Sciatic nerve (tissue), 1 donor: ENCODE data around the genes MBOAT1, CDKAL1 and SOX4.

DNA sequence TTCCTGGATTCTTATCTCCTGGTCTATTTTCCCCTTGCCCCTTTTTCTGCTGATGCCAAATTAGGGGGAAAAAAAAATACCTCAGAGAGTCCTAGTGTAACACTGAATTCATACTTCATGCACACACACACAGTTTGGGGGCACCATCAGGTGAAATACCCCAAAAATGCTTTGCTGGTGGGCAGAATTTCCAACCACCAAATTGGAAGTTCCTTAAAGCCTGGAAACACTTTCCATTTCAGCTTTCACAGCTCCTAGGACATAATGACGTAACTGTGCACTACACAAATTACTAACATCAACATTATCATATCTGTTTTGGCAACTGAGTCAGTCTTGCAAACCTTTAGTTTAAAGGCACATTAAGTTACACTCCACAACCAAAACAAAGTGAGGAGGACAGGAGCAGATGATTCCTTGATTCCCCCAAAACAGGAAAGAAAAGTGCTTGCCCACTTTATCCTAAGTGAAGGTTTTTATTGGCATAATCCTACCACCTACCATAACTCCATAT, 3.6 kb downstream of the MBOAT1 start:
- PRO-cap = no peak

- PRO-cap = unidirectional peak, plus-strand start at chr6:20212032; bidirectional peak, plus-strand start at chr6:20212640, minus-strand start at chr6:20212734
These were observed at the start of gene MBOAT1 for GRCh38 chr6:20211969-20212827. Gene MBOAT1, minus strand, starts transcription at chr6:20212469.

GRCh38 chr6:20319227-20320437, 82.0 kb upstream of the E2F3 start:
- PRO-cap = unidirectional peak, plus-strand start at chr6:20319702; bidirectional peak, plus-strand start at chr6:20320089, minus-strand start at chr6:20320099; unidirectional peak, minus-strand start at chr6:20320099

DNA sequence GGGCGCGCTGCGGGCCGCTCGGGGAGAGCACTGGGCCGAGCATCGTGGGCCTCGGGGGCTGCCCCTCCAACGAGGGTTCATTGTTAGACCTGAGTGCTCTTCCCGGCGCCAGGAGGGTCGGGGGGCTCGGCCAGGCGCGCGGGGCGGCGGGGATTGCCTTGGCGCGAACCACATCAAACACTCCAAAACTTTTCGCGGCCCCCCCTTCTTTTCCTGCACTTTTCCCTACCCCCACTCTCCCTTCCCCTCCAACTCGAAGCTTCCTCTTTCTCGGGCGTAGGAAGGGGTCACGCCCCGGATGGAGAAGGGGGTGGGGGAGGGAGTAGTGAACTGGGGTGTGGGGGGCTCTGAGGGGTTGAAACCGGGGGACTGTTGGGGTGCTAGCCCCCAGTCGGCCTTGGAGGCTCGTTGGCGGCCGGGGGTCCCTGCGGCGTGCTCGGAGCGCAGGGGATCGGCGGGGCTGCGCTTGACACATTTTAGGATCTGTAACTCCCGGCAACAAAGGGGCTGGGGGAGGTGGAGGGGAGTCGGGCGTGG, 1.1 kb downstream of the E2F3 start:
- PRO-cap = no peak

DNA sequence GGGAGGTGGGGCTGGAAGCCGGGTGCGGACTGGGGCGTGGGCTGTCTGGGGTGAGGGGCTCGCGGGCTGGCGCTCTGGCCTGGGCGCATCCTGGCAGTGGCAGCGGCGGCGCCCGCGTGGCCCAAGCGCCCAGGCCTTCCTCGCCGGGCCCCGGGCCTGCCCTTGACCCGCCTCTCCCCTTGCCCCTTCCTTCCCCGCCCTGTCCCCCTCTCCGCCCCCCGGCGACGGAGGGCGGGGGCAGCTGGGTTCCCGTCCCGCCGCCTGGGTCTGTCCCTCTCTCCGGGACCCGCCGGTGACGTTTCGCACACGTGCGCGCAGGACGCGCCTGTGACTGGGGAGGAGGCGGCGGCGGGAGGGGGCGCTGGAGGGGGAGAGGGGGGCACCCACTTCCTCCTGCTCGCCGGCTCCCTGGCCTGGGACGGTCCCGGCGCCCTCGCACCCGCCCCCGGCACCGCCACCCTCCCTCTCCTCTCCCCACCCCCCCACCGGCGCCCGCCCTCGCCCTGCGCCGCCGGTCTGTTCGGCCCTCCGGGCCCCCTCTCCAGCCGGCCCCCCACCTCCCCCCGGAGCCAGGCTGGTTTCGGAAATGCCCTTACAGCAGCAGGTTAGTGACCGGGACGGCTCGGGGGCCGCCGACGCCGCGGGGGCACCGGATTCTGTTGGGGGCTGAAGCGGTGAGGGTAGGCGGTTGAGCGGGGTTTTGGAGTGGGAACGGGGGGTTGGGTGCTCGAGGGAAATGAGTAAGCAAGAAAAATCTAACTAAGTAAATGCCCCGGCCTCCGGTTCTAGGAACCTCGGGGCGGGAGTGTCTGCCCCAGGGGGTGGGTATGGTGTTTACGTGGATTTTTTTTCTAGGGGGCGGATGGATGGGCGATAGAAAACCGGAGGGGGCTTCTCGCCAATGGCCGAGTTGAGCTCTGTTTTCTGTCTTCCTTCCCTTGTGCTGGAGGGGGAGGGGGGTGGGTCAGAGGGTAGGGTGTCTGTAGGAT, 1.8 kb downstream of the E2F3 start:
- PRO-cap = bidirectional peak, plus-strand start at position 608 of the sequence, minus-strand start at position 142 of the sequence; bidirectional peak, plus-strand start at position 788 of the sequence, minus-strand start at position 738 of the sequence; unidirectional peak, minus-strand start at position 942 of the sequence

DNA sequence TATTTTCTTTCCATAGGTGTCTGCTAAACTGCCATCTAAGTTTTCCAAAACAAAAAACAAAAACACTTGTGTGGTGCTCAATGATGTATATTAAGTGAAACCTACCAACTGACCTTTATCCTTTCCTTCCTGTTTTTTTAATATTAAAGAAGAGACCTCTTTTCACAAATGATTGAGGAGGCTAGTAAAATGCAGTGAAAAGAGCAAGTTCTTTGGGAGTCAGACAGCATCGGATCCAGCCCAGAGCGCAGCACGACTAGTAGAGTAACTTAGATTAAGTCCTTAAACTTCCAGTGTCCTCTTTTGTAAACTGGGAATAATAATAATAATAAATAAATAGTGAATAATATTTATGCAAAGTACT, 386 bp upstream of the CDKAL1 start:
- PRO-cap = no peak

- PRO-cap = bidirectional peak, plus-strand start at chr6:20534461, minus-strand start at chr6:20534387
These were observed at the start of gene CDKAL1 for GRCh38 chr6:20534253-20534927. Gene CDKAL1, plus strand, starts transcription at chr6:20534457.

DNA sequence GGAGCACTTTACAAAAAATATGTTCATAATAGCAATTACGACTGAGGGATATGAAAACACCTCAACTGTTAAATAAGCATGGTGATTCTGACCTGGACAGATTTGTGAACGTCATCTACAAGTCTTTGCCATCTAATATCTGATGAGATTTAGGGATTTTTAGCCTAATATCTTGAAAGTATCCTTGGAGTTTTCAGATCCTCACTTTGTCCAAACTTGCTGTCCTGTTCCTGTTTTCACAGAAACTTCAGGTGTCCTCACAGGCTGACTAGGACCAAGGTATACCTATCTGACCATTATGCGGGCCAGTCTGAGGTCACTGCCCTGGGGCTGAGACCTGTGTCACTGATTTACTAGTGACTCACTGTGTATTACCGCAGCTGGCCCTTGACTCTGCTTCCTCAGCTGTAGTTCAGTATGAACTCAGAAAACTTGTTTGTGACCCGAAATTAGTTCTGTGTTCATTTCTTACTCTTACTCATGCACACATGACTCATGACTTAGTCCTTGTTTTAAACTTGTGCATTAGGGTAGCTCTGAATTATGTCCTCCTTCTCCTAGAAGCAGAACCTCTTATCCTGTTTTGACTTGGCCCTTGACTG, 343.0 kb downstream of the CDKAL1 start:
- PRO-cap = no peak

DNA sequence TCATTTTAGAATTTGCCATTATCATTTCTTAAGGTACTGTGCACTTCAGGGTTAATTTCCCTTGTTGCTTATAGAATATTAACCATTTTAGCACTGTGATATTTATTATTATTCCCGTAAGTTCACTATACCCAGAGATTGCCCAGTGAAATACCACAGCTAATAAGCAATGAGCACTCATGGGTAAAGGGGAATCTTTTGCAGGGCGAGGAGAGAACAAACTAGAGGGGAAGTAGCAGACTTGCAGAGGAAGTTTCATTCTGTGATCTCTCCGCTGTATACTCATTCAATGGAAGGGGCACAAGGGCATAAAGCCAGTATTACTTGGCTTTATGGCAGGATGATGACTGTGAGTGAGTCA, 471.4 kb downstream of the CDKAL1 start:
- PRO-cap = no peak

DNA sequence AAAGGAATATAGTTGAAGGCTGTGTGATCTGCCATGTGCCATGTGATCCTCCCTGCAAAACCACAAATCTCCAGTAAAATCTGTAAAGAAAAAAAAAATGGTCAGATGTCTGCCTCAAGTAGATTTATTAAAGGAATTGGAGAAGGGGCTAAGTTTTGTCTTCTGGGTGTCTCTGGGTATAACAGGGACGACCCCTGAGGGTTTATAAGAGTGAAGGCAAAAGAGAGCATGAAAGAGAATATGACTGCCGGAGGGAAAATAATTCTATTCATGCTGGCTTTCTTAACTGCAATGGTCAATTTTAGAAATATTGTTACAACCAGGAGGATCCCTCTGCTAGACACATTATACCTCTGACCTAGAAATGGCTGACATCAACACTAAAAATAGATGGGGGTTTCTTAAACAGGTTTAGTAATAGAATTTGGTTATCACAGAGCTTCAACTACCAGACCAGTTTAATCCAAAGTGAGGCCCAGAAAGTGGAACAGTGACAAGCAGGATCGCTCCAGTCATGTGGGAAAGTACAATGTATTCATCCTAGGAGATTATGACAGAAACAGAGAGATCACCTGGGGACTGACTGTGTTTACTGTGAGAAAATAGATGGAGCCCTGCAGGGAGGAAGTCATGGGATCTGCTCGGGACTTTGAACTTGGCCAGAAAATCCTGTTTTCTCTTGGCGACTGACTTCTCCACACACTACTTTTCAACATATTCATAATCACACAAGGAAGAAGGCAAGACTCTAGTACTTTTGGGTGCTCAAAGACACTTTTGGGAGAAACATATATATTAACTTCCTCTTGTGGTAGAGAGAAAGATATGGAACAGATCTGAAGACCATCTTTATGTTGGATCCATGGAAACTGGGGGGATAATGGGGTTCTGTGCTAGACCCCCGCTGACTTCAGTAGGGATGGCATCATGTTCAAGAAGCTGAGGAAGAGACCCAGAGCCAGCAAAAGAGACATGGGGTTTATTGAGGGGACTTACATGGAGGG, 238.8 kb upstream of the SOX4 start:
- PRO-cap = no peak

DNA sequence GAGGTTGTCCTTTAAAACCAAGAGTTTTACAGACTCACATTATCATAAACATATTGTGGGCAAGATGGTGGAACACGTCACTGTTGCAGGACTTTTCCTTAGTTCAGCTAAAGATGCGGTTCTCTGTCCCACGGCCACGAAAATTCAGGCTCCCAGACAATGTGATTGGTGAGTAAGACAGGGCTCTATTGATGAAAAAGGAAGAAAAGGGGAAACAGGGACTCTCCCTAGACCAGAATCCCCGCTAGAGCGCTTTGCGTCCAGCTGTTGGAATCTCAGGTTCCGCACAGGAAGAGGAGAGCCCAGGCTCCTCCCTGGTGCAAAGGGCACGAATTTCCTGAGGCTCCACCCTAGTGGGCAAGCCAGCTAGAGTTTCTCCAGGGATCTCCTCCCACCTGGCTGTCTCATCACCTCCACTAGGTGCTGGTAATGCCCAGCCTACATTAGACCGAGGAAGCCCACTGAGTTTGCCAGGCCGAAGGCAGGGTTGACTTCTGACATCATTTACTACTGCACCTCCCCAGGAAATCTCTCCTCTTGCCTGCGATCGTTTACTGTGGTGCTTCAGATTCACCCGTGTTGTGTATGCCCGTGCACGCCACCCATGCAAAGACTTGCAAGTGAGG, 135.9 kb upstream of the SOX4 start:
- PRO-cap = no peak

GRCh38 chr6:21593656-21594128, at the start of gene SOX4:
Gene SOX4, plus strand, starts transcription at chr6:21593751.
- PRO-cap = bidirectional peak, plus-strand start at chr6:21593751, minus-strand start at chr6:21593513; unidirectional peak, plus-strand start at chr6:21593985

DNA sequence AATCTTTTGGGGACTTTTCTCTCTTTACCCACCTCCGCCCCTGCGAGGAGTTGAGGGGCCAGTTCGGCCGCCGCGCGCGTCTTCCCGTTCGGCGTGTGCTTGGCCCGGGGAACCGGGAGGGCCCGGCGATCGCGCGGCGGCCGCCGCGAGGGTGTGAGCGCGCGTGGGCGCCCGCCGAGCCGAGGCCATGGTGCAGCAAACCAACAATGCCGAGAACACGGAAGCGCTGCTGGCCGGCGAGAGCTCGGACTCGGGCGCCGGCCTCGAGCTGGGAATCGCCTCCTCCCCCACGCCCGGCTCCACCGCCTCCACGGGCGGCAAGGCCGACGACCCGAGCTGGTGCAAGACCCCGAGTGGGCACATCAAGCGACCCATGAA, 786 bp downstream of the SOX4 start:
- PRO-cap = bidirectional peak, plus-strand start outside the sequence, minus-strand start at position 208 of the sequence

- PRO-cap = no peak
These were observed 262.5 kb downstream of the SOX4 start for GRCh38 chr6:21855730-21856777.

GRCh38 chr6:21885385-21886268, 292.1 kb downstream of the SOX4 start:
- PRO-cap = unidirectional peak, plus-strand start at chr6:21886020

DNA sequence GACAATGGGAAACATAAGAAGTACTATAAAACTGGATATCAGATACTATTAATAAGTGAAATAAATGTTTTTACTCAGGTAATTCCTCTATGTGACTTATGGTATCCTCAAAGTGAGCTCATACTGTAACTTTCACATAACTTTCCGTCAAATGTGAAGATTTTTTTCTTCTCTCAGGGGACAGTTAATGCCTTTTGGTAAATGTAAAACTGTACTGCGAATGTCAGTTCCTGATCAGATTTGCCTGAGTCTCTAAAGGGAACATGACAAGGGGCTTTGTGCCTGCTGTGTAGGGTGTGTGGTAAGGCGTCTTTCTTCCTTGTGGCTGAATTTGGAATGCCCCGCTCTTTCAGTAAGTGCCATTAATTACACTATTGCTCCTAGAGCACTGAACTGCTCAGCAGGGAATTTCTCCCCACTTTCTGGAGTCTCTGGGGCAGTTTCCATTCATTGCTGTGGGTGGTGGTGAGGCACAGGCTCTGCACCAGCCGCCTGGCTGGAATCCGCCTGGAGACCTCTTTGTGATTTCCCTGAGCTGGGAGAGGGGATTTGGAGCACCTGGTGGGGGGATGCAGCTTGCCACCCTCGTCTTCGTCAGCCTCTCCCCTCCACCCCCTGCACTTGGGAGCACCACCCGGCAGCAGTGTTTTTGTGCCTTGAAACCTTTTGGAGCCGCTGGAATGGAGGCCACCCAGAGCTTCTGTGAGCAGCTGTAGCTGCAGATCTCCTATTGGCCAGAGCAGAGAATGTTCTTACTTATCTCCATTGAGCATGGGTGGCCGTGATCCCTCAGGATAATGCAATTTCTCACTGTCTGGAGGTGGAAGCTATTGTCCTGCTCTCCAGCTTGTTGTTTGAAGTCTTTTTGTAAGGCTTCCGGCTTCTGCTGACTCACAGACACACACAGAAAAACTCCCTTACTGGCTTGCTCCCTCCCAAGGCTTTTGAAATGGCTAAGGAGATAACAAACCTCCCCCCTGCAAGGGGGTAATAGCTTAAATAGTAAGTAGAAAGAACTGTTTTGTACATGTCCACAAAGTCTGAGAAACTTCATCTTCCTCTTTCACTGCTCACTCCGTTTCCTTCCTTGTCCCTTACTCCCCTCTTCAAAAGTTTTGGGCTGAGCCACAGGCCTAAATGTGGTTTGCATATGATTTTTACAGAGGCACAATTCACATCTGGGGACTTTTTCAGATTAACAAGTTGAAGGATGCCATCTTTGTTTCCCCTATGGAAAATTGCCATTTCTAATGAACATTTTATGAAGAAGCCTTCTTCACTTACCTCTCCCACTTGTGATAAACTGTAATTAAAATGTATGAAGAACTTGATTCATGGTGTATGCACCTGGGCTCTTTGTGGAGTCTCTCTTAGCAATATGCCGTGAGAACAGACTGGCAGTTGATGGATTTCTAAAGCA, 271.3 kb downstream of the PRL start:
- PRO-cap = no peak

DNA sequence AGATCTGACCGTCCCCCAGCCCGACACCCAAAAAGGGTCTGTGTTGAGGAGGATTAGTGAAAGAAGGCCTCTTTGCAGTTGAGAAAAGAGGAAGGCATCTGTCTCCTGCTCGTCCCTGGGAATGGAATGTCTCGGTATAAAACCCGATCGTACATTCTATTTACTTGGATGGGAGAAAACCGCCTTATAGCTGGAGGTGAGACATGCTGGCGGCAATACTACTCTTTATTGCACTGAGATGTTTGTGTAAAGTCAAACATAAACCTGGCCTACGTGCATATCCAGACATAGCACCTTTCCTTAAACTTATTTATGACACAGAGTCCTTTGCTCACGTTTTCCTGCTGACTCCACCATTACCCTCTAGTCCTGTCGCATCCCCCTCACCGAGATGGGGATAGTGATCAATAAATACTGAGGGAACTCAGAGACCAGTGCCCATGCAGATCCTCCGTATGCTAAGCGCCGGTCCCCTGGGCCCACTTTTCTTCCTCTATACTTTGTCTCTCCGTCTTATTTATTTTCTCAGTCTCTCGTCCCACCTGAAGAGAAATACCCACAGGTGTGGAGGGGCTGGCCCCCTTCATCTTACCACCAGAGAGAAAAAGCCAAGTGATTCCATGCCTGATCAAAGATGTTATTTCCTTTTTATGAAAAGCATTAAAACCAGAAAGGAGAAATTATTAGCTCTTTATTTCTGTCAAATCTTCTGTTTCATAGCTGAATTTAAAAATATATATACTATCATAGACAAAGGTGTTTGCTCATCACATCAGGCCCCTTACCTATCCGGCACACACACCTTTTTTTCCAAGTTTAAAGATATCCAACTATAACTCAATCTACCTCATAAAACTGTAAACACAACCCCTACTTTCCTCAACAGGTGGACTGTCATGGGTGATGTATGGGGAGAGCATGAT, 4.2 kb downstream of the TDP2 start:
- PRO-cap = no peak

DNA sequence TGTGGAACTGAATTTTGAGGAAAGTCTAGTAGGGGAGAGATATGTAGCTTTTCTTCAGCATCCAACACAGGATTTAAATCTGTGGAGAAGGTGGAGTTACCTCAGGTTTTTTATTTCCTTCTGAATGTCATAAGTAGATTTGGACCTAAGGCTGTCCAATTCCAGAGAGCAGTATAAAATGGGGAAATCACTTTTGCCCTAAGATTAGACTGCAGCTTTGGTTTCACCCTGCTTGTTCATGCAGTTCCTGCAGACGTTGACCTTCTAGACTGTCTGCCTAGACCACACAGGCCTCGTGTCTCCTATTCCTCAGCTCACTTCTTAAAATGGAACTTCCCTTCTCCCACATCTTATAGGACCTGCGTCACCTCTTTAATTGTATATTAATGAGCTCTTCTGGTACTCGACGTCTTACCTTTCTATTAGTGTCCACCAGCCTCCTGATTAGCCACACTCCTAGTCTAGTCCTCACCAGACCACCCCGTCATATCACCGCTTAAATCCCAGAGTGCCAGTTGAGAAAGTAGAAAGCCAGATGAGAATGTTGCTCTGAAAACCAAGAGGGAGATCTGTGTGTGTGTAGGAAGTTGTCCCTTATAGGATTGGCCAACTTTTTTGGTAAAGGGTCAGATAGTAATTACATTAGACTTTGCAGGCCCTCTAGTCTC, 26.1 kb upstream of the C6orf62 start:
- PRO-cap = no peak

GRCh38 chr6:24761341-24761863, 13.3 kb upstream of the GMNN start:
- PRO-cap = no peak

DNA sequence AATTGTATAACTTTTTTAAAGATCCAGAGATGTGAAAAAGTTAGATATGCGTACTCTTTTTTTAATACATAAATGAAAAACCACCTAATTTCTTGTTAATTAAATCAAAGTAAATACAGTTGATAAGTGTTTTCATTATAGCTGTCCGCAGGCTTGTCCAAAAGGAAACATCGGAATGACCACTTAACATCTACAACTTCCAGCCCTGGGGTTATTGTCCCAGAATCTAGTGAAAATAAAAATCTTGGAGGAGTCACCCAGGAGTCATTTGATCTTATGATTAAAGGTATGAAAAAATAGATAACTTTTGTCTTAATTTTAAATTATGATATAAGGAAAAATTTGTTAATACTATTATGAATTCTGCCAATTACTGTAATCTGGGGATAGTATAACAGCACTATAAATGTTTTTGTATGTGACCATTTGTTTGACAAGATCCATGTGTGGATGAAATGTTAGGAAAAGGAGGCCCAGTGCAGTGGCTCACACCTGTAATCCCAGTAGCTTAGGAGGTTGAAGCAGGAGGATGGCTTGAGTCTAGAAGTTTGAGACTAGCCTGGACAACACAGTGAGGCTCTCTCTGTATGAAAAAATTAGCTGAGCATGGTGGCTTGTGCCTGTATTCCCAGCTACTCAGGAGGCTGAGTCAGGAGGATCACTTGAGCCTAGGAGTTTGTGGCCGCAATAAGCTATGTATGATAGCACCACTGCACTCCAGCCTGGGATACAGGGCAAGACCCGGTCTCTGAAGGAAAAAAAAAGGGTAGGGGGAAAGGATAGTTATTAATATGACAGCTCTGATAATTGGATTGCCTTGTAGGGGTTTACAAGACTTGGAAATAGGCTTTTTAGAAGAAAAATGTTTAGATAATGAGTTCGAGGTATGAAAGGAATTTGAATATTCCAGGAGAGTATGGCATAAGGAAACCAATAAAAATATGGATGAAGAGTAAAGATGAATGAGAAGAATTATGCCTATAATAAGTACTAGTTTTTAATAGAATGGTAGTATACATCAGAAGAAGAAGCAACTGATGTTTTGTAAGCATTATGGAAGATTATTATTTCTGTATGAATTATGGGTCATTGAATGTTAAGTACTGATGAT, 7.0 kb downstream of the GMNN start:
- PRO-cap = no peak